Temporal lobe (tissue), 2 donors: Measurements from ENCODE around the gene TANK.

DNA sequence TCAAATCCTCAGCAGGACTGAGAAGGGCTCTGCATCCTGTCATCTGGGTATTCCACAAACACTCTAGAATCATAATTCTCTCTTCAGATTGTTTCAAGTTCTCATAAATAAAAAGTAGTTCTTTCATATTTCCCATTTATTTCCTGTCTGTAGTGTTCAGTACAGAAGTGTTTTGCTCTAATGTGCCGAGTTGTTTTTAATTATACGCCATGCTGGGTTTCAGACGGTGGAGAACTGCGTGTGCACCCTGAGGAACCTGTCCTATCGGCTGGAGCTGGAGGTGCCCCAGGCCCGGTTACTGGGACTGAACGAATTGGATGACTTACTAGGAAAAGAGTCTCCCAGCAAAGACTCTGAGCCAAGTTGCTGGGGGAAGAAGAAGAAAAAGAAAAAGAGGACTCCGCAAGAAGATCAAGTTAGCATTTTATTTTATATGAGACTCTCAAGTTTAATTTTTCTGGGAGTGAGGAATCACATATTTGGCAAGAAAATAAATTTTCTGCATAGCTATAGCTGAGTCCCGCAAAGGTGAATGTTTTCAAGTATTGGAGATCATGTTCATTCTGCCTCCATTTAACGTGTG, 132.4 kb upstream of the DAPL1 start:
- RAMPAGE, long total RNA, result no peak

- RAMPAGE, long total RNA, result no peak
Observed at GRCh38 chr2:158954359-158954858, 14.0 kb upstream of the TANC1 start.

- RAMPAGE, long total RNA, result no peak
Observed at GRCh38 chr2:159091911-159092470, 123.6 kb downstream of the TANC1 start.

GRCh38 chr2:159194206-159194616, 92.3 kb downstream of the WDSUB1 start:
- RAMPAGE, long total RNA, result no peak

DNA sequence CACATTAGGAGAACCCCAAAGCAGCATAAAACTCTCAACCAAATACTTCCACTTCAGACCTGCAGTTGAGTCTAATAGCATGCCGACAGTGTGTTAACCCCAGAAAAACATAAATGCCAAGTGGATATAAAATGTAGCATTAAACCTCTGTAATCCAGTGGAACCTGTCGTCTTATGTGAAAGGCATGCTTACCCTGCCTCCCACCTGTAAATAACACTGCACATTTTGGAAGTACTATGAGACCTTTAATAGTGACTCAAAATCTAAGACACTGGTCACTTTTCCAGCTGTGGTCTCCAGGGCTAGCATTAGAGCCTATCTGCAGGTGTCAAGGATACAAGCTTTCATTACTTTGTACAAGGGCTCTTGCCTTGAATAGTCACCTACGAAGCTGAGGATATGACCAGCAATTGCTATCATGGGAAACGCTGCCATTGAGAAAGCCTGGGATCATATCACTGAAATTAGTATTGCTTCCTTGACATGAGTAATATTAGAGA, 79.7 kb upstream of the WDSUB1 start:
- RAMPAGE, long total RNA, result no peak

DNA sequence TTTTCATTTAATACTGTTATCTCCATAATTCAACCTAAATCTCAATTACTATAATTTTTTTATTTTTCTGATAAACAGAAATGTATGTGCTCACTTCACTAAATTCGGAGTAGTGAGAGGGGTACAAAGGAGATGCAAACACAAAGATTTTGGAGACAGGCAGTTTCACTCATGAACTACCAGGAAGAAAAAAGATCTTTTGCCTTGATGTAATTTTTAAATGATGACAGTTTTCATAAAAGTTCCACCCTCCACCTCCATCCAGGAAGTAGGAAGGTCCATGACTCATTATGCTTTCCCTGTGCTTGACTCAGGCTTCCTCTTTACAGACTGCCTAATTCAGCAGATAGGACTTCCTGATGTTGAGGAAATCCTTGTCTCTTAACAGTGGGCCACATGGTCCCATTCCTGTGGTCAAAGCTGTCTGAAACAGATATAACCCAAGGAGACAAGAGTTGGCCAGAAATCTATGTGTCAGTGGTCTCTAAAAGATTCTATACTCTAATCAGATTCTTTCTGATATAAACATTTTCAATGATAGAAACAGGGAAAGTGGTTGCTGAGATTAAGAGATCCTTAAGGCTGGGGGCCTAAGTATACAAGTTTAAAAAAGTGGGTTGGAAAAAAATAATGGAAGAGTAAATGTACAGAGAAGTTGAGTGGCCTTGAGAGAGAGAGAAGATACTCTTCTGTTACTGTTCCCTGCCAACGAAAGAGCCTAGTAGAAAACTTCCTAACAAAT, 119.1 kb downstream of the BAZ2B start:
- RAMPAGE, long total RNA, result no peak

DNA sequence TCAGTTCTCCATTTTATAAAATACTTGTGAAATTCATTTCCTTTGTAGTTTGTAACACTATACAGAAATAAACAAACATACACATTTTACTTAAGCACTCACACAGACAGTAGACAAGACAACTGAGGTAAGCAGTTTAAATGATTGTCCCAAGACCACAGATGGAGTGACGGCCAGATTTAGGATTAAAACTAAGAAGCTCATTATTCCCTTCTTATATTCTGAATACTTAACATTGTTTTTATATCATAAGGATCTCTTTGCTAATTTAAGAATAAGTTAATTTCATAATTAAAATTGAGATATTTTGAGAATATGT, 100.9 kb downstream of the BAZ2B start:
- RAMPAGE, long total RNA, result no peak

DNA sequence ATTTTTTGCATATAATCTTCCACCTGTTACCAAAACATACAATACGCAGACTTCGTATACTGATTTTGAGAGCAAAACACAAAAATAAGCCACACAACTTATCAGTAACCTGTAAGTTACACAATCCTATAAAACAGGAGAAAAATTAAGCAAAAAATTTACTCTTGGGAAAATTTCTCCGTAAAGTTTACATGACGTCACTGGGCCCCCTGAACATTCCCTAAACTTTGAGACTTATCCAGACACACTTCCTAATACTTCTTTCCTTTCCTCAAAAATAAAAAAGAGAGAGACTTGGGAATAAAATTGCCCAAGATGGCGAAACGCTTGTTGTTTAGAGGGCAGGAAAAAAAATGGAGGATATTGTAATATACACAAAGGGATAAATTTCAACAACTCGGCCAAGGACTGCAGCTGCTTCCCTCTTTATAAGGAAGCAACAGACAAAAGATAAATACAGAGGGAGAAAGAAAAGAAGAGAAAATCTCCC, 1.6 kb downstream of the BAZ2B start:
- RAMPAGE, long total RNA, result no peak

DNA sequence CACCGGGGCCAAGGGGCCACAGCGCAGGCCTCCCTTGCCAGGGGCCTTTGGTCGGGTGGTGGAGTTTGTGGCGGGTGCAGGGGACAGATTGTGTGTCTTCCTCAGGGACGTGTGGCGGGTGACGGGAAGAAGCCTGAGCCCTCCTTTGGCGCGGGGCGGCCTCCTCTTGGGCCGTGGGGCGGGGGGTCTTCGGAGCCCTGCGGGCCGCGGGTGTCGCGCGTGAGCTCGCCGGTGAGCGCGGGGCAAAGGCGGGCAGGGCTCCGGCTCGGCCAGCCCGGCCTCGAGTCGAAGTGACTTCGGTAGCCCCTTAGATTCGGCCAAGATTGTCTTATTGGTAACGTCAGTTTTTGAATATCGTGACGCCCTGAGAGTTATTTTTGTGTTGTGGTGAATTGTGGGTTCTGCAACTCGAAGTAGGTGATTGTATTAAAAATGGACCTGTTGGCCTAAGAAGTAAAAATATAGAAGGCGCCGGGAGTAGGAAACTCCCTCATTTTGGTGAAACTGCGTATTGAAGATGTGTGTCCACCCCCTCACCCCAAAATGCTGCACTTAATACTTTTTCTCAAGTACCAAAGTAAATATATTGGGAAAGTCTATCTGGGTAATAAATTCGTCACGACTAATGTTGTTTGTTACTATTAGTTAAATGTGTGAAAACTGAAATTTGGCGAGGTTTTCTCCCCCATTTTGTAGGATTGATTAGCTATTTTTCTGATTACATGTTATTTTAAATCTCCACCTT, 673 bp downstream of the MARCHF7 start:
- RAMPAGE, long total RNA, result no peak

- RAMPAGE, long total RNA, result no peak
Observed at GRCh38 chr2:159936533-159936891, 32.0 kb upstream of the LY75 start.

GRCh38 chr2:160145260-160146284, 54.5 kb downstream of the ITGB6 start:
- RAMPAGE, long total RNA, result no peak

DNA sequence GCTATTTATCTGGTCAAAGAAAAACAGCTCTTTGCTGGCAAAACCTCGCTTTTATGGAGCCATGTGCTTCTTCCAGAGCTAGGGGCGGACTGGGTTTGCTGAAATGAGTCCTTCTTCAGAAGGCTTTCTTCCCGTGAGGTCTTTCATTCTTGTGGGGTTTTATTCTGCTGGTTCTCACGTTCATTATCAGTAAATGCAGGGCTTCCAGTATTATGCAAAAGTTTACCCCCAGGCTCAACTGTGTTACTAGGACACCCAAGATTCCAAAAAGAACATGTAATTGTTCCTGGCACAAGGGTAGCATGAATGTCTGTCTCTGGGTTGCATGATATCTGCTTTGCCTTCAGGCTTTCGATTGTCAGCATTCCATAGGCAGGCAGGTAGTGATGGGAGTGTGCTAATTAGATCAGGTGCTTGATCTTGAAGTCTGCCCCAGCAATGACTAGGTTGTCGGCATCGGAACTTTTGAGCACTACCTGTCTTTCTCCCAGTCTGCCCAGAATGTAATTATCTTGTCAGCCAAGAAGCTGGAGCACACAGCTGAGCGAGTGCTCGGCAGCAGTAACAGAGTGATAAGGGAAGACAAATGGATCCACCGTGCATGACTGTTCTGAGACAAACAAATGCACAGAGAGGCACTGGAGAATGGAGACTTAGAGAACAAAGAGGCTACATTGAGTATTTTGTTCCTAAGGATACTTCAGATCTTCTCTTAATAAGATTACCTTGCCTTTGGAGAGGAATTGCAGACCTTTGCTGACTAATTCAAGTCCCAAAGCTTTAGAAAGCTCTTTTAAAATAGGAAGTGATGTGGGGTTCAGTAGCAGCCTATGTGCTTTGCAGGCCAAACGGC, 42.1 kb downstream of the ITGB6 start:
- RAMPAGE, long total RNA, result no peak

DNA sequence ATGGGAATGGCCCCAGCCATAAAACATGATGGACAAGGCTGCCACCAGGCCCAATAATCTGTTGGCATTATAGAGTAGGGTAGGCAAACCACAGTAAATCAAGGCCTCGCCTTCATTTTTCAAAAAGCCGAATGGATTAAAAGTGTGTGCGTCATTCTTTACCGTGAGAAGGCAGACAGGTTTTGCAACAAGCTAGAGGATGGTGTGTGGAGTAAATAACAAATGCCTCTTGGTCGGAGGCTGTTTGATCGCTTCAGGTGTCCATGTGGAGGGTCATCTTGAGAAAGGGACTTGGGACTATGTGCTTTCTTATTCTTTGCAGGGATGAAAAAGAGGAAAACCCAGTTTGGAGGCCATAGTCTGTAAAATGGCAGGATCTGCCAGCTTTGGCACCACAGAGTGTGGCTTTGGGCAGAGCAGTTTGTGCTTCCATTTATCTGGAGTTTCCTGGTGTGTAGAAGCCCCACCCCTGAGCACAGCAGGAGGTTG, 57.1 kb upstream of the ITGB6 start:
- RAMPAGE, long total RNA, result no peak

DNA sequence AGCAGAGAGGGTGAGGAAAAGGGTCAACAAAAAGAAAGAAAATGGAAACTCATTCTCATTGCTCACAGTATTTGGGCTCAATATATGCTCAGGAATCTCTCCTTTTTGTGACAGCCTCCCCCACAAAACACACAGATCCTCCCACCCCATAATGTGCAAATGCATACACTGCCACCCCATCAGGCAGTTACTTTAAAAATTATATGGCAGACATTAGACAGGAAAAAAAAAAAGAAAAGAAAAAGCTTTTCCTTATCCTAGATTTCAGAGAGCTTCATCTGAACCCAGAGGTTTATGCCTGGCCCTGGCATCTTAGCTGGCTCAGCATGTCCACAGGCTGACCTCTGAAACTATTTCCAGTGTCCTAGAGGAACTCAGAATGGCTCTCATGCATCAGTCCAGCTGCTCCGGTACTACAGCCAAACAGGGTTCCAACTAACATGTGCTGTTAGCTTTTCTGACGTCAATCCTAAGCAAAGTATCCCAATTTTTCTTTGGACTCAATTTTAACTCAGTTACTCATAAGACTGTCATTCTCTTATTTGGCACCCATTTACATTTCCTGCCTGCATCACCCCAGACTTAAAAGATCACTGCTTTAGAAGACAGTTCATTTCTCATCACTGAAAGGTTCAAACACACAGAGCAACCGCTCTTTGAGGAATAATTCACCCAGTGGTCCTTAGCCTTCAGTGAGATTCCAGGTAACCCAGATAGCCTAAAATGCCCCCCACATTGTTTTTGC, 105.8 kb downstream of the RBMS1 start:
- RAMPAGE, long total RNA, result no peak

GRCh38 chr2:160453684-160454260, 39.8 kb downstream of the RBMS1 start:
- RAMPAGE, long total RNA, result no peak

- RAMPAGE, long total RNA, result no peak
Observed at GRCh38 chr2:160538464-160538924, 44.9 kb upstream of the RBMS1 start.

DNA sequence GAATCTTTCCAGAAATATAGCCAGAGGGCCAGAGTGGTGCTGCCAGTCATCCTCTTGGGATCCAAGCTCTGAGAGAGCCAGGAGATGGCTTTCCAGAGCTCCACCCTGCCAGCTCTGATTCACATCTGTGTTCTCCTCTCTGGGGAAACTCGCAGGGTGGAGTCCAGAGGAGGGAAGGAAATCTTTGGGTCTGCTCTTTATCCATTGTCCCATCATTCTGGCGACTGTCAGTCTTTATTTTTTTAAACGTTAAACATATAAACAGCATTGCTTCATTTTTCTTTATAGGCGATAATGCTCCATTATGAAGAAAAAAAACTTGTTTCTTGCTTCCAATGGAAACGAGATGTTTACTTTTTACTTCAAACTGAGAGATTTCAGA, 203.6 kb upstream of the TANK start:
- RAMPAGE, long total RNA, result no peak

DNA sequence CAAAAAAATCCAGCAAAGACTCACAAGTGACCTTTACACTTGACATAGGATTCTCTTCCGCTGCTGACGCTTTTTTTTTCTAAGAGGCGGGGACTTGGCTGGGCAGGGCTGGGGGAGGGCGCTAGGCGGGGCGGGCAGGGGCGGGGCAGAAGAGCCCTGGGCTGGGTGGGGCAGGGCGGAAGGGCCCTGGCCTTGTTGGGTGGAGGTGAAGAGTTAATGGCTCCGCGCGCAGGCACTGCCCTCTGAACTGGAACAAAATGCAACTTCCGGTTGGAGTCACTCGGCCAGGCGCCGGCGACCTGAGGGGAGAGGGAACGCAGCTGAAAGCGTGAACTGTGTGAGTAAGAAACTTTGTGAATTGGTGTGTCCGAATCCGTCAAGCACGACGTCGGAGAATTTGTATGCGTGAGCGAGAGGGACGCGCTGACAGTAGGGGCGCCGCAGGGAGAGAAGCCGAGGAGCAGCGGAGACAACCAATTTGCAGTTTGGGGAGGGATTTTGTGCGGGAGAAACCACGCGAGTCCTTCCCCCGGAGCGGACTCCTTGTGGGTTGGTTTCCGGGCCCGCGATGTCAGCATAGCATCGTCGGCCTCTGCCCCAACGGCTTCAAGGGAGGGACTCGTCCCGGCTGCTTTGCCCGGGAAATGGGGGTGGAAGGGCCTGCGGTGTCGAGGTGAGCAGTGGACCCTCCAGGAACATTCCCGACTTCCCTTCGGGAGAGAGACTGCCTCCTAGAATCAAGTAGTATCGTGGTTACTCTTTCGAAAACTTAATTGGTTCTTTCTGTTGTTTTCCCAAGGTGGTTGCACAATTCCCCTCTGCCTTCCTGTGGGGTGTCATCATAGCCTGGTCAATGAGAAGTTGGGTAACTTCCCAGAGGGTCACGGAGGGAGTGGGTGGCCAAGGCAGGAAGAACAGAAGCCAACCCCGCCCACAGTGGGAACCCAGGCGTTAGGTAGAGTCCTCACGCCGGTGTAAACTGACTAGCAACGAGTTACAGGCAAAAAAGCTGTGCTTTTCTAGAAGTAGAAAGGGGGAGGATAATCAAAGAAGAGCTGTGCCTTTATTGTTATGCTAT, at the start of gene TANK:
TANK (plus strand) TSS at position 279 of the 1,078 bp plus-strand sequence.
- RAMPAGE, long total RNA, result no peak

GRCh38 chr2:161162500-161163470, 2.6 kb downstream of the TANK start:
- RAMPAGE, long total RNA, result no peak

DNA sequence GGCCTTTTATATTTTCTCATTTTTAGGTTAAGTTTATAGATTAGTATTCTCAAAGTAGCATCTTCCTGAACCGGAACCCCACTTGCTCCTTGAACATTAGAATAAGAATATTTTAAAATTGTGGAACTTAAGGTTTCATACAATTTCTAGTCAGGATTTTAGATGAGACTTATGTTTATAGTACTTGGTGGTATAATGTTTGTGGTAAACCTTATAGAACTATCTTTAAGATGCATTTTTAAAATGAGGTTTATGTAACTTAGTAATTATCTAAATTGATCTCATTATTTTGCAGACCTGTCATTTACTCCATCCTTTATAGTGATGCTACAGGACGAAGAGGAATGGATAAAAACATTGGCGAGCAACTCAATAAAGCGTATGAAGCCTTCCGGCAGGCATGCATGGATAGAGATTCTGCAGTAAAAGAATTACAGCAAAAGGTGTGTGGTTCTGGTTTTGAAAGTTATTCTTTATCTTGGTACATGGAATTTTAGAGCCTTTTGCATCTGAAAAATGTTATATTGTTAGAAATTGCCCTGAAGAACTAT, 19.2 kb downstream of the TANK start:
- RAMPAGE, long total RNA, result no peak